Cardiac ventricle fibroblast (primary cell): ENCODE results near the genes PTAR1 and C9orf57.

GRCh38 chr9:69741285-69741570 is 18.6 kb downstream of the PTAR1 start:
- RAMPAGE, long total RNA: no peak

- RAMPAGE, long total RNA: no peak
These were observed at the start of gene PTAR1 for GRCh38 chr9:69759324-69760597. TSS of gene PTAR1 (minus strand) at chr9:69760011.

DNA sequence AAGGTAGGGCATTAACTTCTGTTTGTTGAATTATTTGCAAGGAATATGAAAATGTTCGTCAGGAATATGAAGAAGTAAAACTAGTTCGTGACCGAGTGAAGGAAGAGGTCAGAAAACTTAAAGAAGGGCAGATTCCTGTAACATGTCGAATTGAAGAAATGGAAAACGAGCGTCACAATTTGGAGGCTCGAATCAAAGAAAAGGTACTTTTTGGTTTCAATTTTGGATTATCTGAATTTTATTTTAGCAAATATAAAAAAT is 23.5 kb downstream of the SMC5 start:
- RAMPAGE, long total RNA: no peak

DNA sequence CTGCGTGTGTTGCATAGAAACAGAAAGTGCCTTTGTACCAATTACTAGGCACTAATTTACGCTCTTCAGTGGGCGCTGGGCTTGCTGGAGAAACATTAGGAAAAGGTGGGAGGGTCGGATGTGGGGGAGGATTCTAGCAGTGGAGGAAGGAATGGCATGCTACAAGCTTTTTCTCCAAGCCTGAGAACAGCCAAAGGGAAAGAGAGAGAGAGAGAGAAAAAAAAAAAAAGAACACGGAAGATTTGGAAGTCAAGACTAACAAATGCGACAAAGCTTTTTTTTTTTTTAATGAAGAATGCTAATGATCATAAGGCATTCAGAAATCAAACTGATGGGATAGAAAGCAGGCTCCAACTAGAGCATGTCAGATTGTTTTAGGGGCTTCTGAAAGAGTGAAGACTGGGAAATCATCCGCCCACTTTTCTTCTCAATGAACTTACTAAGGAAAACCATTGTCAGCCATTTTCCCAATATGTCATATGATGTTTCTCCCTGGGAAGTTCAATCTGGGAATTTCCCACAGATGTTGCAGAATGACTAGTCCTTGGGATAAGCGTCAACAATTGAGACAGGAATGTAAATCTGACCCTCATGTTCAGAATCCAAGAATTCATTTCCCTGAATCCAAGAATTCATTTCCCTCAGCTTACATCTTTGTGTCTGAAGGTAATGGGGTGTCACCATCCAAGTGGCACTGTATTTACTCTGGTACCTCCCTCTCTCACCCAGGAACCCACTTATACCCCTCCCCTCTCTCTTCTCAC is 7.6 kb downstream of the KLF9 start:
- RAMPAGE, long total RNA: no peak

DNA sequence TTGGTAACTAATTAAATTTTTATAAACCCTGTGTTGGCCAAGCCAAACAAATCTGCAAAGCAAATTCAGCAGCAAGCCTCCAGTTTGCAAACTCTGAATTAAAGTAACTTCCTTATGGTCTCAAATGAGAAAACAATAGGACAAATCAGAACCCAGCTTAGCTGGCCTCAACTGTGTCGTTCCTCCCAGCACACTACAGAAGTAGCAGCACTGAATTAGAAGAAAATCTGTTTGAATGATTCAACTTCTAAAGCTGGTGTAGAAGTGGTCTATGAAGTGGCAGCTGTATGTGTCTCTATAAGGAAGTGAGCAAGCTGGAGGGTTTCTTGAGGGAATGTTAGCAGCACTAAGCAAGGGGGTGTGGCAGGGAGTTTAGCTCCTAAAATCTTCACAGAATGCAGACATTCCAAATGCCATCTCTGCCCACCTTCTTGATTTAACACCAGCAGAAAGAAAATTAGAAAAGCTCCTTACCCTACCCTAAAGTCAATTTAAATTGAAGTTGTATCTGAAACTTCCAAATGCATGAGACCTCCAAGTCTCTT is 4.1 kb downstream of the KLF9 start:
- RAMPAGE, long total RNA: no peak

- RAMPAGE, long total RNA: no peak
These were observed 2.5 kb downstream of the KLF9 start for GRCh38 chr9:70411649-70412711.

DNA sequence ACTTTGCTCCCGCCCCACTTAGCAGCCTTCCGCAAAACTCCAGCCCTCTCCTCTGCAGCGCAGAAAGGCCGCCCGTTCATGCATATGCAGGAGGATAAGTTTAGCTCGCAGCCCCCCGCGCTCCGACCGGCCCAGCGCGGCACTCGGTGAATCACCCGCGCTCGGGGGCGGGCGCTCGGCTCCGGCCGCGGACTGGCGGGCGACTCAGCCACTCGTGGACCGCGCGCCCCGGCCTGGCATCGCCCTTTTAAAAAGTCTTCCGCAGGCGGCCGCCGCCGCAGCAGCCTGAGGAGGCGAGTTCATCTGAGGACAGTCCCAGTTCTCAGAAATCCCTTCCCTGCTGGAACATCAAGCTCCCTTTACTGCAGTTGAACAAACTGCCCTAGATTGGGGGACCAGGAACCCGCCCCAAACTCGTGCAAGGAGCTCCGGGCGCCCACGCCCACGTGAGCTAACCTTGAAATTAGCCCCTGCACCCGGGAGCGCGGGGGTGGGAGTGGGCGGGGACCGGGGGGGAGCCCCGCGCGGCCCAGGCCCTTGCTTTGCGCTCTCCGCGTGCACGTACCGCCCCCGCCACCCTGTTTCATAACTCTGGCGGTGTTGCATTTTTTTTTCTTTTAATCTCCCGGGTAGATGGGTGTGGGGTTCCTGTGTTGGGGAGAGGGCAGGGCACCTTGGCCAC is 4.6 kb upstream of the KLF9 start:
- RAMPAGE, long total RNA: no peak

- RAMPAGE, long total RNA: no peak
These were observed 42.3 kb upstream of the KLF9 start for GRCh38 chr9:70456665-70457212.

DNA sequence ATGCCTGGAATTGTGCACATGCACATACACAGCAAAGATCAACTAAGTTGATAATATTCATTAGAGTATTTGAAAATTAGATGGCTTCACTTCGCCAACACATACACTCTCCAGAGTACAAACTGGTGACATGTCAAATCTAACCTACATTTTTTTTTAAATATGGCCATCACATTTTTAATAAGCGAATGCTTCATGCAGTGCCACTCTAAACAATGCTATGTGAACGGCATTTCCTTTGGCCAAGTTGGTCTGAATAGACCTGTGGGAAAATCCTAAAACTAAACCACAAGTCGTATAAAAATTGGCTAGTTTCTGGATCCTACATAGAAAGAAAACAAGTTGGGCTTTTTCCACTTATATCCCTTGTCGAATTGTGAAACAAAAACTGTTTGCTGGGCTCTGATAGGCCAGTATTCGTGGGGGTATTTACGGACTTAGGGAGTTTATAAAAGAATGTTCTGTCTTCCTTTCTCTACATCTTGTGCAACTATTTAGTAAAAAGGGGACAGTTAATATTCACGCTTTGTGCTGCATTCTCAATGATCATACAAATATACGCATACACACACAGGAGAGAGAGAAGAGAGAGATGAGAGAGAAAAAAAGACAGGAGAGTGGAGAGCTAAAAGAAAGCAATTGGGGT is 153.0 kb upstream of the KLF9 start:
- RAMPAGE, long total RNA: no peak

DNA sequence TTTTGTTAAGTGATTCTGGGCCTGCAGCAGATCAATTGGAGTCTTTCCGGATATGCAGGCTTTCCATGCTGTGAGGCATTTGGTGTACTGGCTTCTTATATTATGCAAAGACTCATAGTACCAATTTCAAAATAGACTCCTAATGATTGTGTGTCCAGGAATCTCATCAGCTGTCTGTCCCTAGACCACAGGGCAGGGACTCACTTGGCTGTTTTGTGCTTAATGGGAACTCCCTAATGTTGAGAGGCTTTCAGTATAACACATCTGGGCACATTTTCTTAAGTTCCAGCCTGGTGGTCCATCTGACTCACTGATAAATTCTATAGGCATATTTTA is 180.1 kb upstream of the KLF9 start:
- RAMPAGE, long total RNA: no peak

- RAMPAGE, long total RNA: no peak
These were observed 186.5 kb upstream of the KLF9 start for GRCh38 chr9:70600855-70601376.

GRCh38 chr9:71901466-71902379 is 9.3 kb downstream of the ABHD17B start:
- RAMPAGE, long total RNA: no peak

DNA sequence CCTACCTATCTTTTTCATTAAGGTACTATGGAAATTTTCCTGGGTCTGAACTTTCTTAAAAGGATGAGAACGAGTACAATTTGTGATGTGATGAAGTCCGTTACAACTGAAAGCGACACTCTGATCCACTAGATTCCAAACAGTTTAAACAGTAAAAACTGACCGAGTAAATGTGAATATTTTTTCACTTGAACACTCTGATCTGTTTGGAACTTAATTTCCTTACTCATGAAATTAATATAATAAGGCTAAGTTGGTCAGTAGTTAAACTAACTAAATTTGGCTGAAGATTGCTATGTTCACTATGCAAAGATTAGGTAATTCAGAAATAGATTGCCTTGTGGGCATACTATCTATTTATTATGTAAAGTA is at the start of gene C9orf57:
Gene C9orf57, minus strand, starts transcription at position 122 of the 372 bp plus-strand sequence.
- RAMPAGE, long total RNA: no peak

GRCh38 chr9:72351384-72352264 is 13.4 kb downstream of the ZFAND5 start:
- RAMPAGE, long total RNA: no peak

DNA sequence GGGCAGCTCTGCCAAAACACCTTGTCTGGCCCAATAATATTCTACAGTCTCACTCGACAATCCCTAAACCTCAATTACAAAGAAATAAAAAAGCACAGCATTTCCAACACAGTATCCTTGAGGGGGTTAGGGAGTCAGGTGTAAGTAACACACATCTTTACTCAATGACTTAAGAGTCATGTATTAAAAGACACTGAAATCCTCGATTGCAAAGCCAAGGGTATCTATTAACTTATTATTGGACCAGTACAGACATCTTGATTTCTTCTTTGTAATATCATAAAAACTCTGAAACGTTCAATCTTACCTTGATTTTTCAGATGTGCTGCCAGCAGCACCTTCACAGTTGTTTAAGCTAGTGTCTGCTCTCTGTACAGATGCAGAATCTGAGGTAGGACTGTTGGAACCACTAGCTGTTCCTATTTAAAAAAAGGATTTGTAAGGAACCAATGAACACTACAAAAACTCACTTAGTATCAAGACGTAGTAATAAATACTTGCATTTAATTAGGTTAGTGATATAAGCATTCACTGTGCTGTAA is 5.1 kb downstream of the ZFAND5 start:
- RAMPAGE, long total RNA: no peak

DNA sequence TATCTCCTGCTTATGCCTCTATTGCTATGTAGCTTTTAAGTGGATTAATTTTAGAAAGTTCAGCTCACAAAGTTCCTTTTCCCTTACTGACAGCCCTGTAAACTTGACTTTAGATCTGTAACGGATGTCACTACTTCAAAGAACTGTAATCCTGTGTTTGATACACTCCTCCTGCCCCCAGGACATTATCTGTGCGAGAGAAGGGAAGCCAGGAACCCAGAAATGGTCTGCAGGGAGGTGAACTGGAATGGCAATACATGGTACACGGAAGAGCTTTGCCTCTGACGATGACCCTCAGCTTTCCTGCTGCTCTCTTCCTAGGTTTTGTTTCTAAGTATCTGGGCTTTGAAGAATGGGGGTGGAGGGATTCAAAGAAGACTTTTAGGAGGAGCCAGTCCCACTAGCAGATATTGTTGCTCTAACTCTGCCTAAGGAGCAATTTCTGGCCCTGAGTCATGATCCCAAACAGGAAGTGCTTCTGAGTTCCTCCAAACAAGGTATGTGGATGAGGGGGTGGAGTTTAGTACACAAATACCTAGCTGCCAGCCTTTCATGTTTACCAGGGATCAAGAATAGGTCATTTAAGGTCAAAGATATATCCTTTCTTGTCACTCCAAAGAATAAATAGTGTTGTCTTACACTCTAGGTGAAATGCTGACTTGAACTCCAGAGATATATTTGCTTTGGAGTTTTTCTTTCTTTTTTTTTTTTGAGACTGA is 43.4 kb upstream of the TMC1 start:
- RAMPAGE, long total RNA: no peak

- RAMPAGE, long total RNA: no peak
These were observed 27.5 kb downstream of the ALDH1A1 start for GRCh38 chr9:72925314-72925837.

GRCh38 chr9:72943638-72944096 is 9.2 kb downstream of the ALDH1A1 start:
- RAMPAGE, long total RNA: no peak

DNA sequence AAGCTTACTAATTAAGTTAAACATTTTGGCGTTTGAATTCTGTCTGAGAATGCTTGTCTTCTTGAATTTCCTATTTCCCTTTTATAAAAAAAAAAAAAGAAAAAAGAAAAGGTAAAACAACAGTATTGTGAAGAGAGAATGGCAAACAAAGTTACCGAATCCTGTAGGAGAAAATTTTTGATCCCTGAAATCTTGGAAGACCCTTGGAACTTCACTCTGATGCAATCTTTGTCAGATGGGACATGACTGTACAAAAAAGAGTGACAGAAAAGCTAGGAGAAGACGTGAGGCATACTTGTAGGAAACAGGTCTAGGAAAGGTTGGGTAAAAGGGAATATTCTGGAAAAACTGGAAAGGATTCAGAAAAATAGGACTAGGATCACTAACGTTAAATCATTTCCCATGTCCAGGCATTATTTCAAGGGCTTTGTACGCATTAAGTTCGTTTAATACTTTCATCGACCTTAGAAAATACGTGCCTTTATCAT is 3.1 kb downstream of the ALDH1A1 start:
- RAMPAGE, long total RNA: no peak

DNA sequence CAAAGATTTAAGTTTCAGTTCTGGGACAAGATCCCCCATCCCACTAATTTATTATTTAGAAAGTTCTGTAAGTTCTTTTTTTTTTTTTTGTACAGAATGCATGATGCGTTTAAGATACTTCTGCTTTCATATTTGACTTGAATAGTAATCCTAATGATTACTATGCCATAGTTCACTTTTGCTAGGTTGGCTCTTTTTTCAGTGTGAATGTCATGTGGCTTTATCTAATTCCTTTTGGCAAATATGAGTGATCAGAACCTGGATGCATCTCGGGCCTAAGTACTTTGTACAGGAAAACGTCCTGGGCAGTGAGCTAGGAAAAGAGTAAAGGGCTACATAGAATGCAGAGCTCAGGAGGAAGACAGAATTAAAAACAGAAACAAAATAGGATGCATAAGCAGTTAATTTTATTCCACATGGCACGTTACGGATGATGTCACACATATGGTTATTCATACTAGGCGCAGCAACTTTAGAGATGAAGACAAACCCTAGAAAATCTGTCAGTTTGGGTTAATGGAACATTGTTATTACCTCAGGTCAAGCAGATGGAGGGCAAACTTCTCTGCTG is 445.2 kb downstream of the ANXA1 start:
- RAMPAGE, long total RNA: no peak